HepG2 (cell line): ENCODE measurements around a stretch of chr7.

GRCh38 chr7:36286089-36286656 is 80.9 kb downstream of the MATCAP2 start:
- RRBS, 2 experiments: no CpG with 5 or more reads among the region's 4 CpGs
CAGE:
- cytosol, long polyA minus RNA: no peak
- cytosol, long polyA plus RNA: no peak
- long polyA plus RNA: no peak
- nucleus, long polyA minus RNA: no peak
- nucleus, long polyA plus RNA: no peak

GRCh38 chr7:36405971-36406770 is 16.5 kb downstream of the ANLN start:
- RRBS, 2 experiments: no CpG with 5 or more reads among the region's 10 CpGs
CAGE:
- cytosol, long polyA minus RNA: no peak
- cytosol, long polyA plus RNA: no peak
- long polyA plus RNA: no peak
- nucleus, long polyA minus RNA: no peak
- nucleus, long polyA plus RNA: no peak

GRCh38 chr7:36644863-36645429 is 79.3 kb downstream of the AOAH start:
- RRBS, 2 experiments: no CpG with 5 or more reads among the region's 4 CpGs
CAGE:
- cytosol, long polyA minus RNA: no peak
- cytosol, long polyA plus RNA: no peak
- long polyA plus RNA: no peak
- nucleus, long polyA minus RNA: no peak
- nucleus, long polyA plus RNA: no peak

GRCh38 chr7:36784789-36785665 is 60.7 kb upstream of the AOAH start:
- RRBS, 2 experiments: no CpG with 5 or more reads among the region's 7 CpGs
CAGE:
- cytosol, long polyA minus RNA: no peak
- cytosol, long polyA plus RNA: no peak
- long polyA plus RNA: no peak
- nucleus, long polyA minus RNA: no peak
- nucleus, long polyA plus RNA: no peak

GRCh38 chr7:36795352-36795958 is 71.2 kb upstream of the AOAH start:
- RRBS, 2 experiments: no CpG with 5 or more reads among the region's 4 CpGs
CAGE:
- cytosol, long polyA minus RNA: no peak
- cytosol, long polyA plus RNA: no peak
- long polyA plus RNA: no peak
- nucleus, long polyA minus RNA: no peak
- nucleus, long polyA plus RNA: no peak

DNA sequence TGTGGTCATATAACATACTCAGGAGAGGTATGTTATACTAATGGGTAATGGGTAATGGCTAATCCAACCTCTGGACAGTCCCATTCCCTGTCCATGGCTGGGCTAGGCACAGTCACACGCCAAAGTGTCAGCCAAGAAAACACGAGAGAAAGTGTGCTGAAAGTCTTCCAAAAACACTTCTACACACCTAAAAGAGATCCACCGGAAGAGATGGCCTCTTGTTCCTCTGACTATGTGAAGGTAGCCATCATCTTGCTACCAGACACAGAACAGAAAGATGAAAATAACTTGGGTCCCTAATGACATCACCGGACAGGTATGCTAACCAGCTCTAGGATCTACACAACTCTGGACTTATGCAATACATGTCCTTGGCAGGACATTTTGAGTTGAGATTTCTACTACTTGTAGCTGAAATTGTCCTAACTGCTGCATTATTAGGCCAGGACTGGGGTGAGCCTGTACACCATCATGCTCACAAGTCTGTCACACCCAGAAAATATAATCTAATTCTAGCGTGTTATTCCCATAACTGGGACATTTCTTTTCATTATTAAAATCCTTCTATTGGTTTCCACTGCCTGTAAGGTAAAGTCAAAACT is 358.7 kb downstream of the ELMO1 start:
- RRBS, 2 experiments: 81 to 88% methylated on average over 1 to 2 of the region's 5 CpGs
CAGE:
- cytosol, long polyA minus RNA: no peak
- cytosol, long polyA plus RNA: no peak
- long polyA plus RNA: no peak
- nucleus, long polyA minus RNA: no peak
- nucleus, long polyA plus RNA: no peak

GRCh38 chr7:37390051-37390389 is 58.6 kb downstream of the ELMO1 start:
- RRBS, 2 experiments: no CpG with 5 or more reads among the region's 7 CpGs
CAGE:
- cytosol, long polyA minus RNA: no peak
- cytosol, long polyA plus RNA: no peak
- long polyA plus RNA: no peak
- nucleus, long polyA minus RNA: no peak
- nucleus, long polyA plus RNA: no peak

DNA sequence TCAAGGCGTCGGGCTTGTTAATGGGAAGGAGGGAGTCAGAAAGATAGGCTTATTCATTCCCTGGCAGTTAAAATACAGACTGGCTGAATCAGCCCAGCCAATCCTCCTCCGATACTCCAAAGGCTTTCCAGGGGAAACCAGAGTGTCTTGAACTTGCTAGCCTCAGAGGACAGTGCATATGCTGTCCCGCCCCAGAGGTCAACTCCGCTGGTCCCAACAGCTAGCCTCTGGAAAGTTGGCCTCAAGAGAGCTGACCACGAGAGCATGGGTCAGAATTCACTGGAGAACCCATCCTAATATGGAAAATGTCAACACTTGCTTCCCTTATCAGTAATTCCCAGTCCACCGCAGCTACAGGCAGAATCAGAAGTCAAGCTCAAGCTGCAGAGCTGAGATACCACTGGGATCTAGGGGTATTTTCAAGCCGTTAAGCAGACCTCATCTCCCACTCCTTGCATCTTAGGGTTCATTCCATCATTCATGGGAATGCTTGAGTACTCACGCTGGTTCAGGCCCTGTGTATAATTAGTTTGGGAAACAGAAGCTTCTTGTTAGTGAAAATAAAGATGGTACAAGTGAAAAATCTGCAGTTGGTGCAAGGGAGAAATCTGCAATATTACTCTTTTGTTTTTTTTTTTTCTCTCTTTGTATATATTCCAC is 42.9 kb downstream of the ELMO1 start:
- RRBS, 2 experiments: no CpG with 5 or more reads among the region's 9 CpGs
CAGE:
- cytosol, long polyA minus RNA: no peak
- cytosol, long polyA plus RNA: no peak
- long polyA plus RNA: no peak
- nucleus, long polyA minus RNA: no peak
- nucleus, long polyA plus RNA: no peak

- RRBS, 2 experiments: no CpG with 5 or more reads among the region's 14 CpGs
CAGE:
- cytosol, long polyA minus RNA: no peak
- cytosol, long polyA plus RNA: no peak
- long polyA plus RNA: no peak
- nucleus, long polyA minus RNA: no peak
- nucleus, long polyA plus RNA: no peak
Observed at GRCh38 chr7:37416913-37417546, 31.6 kb downstream of the ELMO1 start.

- RRBS, 2 experiments: no CpG with 5 or more reads among the region's 7 CpGs
CAGE:
- cytosol, long polyA minus RNA: no peak
- cytosol, long polyA plus RNA: no peak
- long polyA plus RNA: no peak
- nucleus, long polyA minus RNA: no peak
- nucleus, long polyA plus RNA: no peak
Observed at GRCh38 chr7:37425807-37426484, 22.7 kb downstream of the ELMO1 start.

DNA sequence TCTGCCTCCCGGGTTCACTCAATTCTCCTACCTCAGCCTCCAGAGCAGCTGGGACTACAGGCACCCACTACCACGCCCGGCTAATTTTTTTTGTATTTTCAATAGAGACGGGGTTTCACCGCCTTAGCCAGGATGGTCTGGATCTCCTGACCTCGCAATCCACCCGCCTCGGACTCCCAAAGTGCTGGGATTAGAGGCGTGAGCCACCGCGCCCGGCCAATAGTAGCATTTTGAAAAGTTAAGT is 4.1 kb downstream of the ELMO1 start:
- RRBS, 2 experiments: no CpG with 5 or more reads among the region's 12 CpGs
CAGE:
- cytosol, long polyA minus RNA: no peak
- cytosol, long polyA plus RNA: no peak
- long polyA plus RNA: no peak
- nucleus, long polyA minus RNA: no peak
- nucleus, long polyA plus RNA: no peak

DNA sequence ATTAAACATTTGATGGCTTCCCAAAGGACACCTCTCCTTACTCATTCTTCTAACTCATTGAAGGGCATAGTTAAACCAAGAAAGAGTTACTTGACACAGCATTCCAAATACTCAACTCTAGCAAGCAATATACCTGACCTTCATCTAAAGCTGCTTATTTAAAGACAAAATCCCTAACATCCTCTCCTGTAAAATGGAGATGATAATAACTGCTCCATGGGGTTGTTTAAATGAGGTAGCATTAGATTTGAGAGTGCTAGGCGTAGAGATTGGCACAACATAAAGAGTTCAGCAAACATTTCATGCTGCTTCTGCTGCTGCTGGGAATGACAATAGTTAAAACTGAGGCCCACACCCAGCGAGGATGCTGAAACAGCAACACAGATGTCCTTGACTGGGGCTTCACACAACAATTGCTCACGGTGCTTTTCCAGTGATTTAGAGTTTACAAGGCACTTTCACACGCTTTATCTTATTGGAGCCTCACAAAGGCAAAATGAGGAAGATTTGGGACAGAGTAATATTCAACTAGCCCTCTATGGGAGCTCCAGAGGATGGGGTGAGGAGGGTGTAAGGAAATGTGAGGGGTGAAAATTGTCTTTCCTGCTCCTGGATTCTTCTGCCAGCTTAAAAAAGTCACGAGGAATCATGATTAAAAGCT is 65.4 kb upstream of the ELMO1 start:
- RRBS, 2 experiments: no CpG with 5 or more reads among the region's 5 CpGs
CAGE:
- cytosol, long polyA minus RNA: no peak
- cytosol, long polyA plus RNA: no peak
- long polyA plus RNA: no peak
- nucleus, long polyA minus RNA: no peak
- nucleus, long polyA plus RNA: no peak

GRCh38 chr7:37690151-37690530 is 6.6 kb downstream of the GPR141 start:
- RRBS, 2 experiments: no CpG with 5 or more reads among the region's 10 CpGs
CAGE:
- cytosol, long polyA minus RNA: no peak
- cytosol, long polyA plus RNA: no peak
- long polyA plus RNA: no peak
- nucleus, long polyA minus RNA: no peak
- nucleus, long polyA plus RNA: no peak

GRCh38 chr7:38002890-38003444 is 82.5 kb downstream of the EPDR1 start:
- RRBS, 2 experiments: no CpG with 5 or more reads among the region's 4 CpGs
CAGE:
- cytosol, long polyA minus RNA: no peak
- cytosol, long polyA plus RNA: no peak
- long polyA plus RNA: no peak
- nucleus, long polyA minus RNA: no peak
- nucleus, long polyA plus RNA: no peak

DNA sequence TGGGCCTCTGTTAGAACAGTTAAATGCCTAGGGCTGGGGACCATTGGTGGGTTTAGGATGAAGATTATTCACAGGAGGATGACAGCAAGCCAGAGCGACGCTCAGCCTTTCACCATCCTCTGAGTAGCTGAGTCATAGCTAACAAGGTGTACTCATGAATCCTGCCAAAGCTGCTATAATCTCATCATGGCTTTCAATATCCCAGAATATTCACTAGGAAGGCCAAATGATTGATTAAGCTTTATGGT is 39.7 kb downstream of the STARD3NL start:
- RRBS, 2 experiments: no CpG with 5 or more reads among the region's 2 CpGs
CAGE:
- cytosol, long polyA minus RNA: no peak
- cytosol, long polyA plus RNA: no peak
- long polyA plus RNA: no peak
- nucleus, long polyA minus RNA: no peak
- nucleus, long polyA plus RNA: no peak

DNA sequence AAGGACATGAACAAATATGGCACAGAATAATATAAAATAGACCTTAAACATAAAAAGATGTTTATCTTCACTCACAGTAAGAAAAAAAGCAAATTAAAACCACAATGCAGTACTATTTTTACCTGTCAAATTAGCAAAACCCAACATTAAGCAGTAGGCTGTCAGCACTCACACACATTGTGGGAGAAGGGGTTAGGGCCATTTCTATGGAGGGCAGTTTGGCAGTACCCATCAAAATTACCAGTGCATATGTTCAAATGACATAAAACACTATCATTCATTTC is 55.7 kb downstream of the STARD3NL start:
CAGE:
- cytosol, long polyA minus RNA: no peak
- cytosol, long polyA plus RNA: no peak
- long polyA plus RNA: no peak
- nucleus, long polyA minus RNA: no peak
- nucleus, long polyA plus RNA: no peak

- RRBS, 2 experiments: no CpG with 5 or more reads among the region's 2 CpGs
CAGE:
- cytosol, long polyA minus RNA: no peak
- cytosol, long polyA plus RNA: no peak
- long polyA plus RNA: no peak
- nucleus, long polyA minus RNA: no peak
- nucleus, long polyA plus RNA: no peak
Observed at GRCh38 chr7:38273115-38273717, 95.2 kb downstream of the STARD3NL start.

- RRBS, 2 experiments: no CpG with 5 or more reads among the region's 1 CpG
CAGE:
- cytosol, long polyA minus RNA: no peak
- cytosol, long polyA plus RNA: no peak
- long polyA plus RNA: no peak
- nucleus, long polyA minus RNA: no peak
- nucleus, long polyA plus RNA: no peak
Observed at GRCh38 chr7:38477018-38477425, 154.2 kb downstream of the AMPH start.

DNA sequence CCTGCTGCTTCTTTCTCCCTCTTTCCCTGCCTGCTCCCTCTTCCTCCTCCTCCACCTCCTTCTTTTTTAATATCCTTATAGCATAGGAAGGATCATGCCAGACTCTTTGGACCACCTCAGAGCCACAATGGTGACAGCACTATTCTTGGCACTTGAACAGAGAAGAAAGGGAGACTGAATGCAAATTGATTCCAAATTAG is 83.4 kb upstream of the AMPH start:
CAGE:
- cytosol, long polyA minus RNA: no peak
- cytosol, long polyA plus RNA: no peak
- long polyA plus RNA: no peak
- nucleus, long polyA minus RNA: no peak
- nucleus, long polyA plus RNA: no peak

DNA sequence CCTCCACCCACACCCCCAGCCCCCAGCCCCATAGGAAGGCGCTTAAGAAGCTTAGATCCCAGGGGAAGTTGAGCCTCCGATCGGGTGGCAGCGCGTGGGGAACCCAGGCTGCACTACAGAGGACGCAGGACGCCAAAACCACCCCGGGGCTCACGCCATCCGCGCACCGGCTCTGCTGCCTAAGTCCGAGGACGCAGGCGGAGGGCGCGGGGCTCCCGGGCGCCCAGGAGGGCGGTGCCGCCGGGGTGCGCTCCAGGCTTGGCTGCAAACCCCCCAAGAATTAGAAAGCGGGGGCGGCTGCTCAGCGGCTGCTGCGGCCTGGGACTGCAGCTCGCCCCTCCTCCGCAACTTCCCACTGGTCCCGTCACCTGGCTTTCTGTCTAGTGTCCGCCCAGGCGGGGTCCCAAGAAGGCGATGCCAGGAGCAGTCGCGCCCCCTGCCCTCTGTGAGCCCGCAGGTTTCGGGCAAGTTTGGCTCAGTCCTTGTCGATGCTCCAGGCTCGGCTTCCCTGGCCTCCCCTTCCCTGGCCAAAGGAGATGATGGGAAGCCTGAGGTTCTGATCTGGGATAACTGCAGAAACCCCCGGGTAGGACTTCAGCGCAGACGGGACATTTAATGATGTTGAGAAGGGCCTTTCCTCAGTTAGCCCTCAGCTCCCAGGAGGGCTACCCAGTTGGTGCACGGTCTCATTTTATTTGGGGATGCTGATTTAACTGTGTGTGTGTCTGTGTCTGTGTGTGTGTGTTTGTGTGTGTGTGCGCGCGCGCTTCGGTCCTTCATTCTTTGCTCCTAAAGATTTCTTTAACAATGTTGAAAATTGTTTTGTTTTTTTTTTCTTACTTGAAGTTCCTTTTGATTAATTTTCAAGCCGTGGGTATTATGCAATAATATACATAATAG is 1.6 kb upstream of the POU6F2 start:
- RRBS, 2 experiments: 45 to 46% methylated on average over 7 of the region's 49 CpGs
CAGE:
- cytosol, long polyA minus RNA: no peak
- cytosol, long polyA plus RNA: no peak
- long polyA plus RNA: no peak
- nucleus, long polyA minus RNA: no peak
- nucleus, long polyA plus RNA: no peak